ENCODE measurements around a stretch of chr2.

DNA sequence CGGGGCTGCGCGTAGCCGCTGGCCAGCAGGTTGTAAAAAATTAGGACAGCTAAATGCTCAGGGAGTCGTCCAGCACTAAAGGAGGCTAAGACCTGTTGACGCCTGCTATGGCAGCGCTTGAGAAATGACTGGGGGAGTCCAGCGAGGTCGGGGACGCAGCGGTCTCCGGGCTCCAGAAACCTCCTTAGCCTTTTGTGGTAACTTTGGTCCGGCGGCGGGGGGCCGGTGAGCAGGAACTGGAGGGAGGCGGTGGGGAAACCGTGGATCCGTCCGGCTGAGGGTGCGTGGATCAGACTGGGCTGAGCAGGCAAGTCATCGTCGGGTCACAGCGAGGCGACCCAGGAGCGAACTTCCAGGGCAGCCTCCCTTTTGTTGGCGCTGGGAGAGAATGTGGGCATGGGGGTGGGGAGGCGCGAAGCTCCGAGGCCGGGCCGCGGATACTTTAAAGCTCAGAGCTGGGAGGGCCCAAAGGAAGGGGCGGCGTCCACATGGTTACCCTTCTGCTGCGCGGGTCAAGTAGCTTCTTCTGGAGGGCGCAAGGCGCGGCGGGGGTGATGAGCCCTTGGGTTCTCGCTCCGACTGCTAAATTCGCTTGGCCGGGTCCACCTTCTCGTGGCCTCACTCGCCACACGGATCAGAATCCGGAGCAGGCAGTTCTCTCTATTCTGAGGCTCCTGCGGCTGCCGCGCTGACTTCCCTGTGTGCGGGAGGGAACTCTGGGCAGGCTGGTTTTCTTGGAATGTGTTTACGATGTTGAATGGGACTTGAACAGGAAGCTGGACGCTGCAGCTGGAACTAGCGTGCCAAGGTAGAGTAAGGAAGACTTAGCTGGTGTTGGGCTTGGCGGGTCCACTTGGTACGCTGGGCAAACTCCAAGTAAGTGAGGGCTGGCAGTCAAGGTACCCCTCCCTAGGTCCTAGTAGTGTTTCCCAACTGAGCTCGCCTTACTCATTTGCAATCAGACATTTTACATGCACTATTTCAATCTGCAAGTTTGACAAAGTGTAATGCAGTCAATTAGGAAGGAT is 945 bp downstream of the GULP1 start:
- RRBS = 5% methylated on average over 7 of the region's 59 CpGs

GRCh38 chr2:188303044-188304035 is 11.7 kb downstream of the GULP1 start:
- RRBS = no CpG with 5 or more reads among the region's 3 CpGs

DNA sequence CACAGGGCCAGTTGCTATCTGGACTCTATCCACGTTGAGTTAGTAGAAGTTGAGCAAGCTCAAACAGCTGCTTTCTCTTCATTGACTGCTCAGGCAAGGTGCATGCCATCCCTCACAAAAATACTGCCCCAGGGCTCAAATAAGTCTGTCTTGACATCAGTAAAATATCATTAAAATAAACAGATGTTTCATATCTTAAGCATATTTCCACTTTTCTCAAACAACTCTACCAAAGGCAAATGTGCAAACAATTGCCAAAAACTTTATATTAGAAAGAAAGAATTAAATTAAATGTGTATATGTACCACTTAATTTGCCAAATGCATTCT is 14.7 kb downstream of the COL5A2 start:
- RRBS = no CpG with 5 or more reads among the region's 1 CpG

DNA sequence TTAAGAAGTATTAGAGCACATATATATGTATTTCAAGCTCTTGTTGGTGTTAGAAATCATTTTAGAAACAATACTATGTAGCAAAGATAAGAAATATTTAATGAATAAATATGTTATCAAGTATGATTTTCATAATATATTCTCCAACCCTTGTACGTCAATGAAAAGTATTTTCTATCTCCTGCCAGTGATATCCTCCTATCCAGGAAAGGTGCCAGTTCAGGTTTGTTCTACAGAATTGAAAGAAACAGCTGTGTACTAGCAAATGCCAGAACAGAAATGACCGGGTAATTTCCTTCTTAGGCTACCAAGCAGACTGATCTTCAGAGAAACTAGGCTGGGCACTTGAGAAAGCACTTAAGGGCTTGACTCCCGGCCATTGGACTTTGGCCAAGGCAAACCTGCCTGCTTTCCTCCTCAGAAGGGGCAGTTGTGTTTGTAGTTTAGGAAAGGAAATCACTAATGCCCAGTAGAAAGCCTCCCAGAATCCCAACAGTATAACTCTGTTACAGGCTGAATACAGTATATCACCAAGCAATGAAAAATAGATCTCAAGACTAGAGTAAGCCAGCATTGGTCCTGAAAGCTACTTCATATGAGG is 42.9 kb upstream of the COL5A2 start:
- RRBS = 34% methylated on average over 2 of the region's 3 CpGs

GRCh38 chr2:189515127-189515613 is 65.4 kb downstream of the SLC40A1 start:
- RRBS = no CpG with 5 or more reads among the region's 1 CpG

- RRBS = no CpG with 5 or more reads among the region's 1 CpG
These were observed 54.7 kb downstream of the C2orf88 start for GRCh38 chr2:190235430-190235765.

DNA sequence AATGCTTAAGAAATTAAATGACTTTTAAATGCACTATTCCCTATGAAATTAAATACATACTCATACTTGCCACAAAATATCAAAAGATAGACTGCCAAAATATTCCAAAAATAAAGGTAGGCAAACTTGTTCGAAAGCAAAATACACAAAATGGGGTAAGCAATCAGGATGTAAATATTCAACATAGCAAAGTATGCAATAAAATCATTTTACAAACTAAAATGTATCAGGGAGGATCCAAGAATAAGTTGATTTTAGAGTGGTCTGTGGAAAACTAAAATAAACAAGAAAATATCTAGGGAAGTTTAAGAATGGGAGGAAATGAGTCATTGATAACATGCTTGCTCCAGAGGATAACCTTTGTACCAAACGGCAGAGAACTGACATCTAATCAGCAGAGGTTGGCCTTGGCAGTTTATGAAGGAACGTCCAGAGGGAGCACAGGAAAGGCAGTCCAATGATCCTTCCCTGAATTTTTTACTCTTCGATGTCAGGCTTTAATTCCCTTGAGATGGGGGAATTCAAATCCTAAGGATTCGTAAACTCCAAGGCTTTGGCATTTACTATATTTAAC is 9.0 kb upstream of the INPP1 start:
- RRBS = no CpG with 5 or more reads among the region's 5 CpGs

- RRBS = no CpG with 5 or more reads among the region's 4 CpGs
These were observed 361 bp upstream of the INPP1 start for GRCh38 chr2:190343082-190343373.

- RRBS = no CpG with 5 or more reads among the region's 7 CpGs
These were observed 1.1 kb upstream of the MFSD6 start for GRCh38 chr2:190407023-190407426.

DNA sequence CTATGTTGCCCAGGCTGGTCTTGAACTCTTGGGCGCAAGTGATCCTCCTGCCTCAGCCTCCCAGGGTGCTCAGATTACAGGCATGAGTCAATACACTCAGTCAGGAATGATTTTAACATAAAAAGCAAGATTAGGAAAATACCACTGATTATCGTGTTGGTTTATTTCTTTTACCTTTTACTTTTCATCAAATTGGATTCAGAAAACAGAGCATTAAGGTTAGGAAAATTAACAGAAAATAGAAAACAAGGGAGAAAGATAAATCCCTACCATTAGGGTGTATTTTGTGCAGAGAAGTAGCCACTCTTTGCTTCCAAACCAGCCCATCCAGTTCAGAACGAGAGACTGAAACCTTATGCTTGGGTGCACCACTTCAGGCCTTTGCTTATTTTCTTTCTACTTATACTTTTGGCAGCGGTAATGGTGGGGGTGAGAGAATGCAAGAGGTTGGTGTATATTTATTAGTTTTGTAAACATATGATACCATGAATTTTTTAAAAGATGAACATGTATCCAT is 60.6 kb downstream of the MFSD6 start:
- RRBS = no CpG with 5 or more reads among the region's 4 CpGs

DNA sequence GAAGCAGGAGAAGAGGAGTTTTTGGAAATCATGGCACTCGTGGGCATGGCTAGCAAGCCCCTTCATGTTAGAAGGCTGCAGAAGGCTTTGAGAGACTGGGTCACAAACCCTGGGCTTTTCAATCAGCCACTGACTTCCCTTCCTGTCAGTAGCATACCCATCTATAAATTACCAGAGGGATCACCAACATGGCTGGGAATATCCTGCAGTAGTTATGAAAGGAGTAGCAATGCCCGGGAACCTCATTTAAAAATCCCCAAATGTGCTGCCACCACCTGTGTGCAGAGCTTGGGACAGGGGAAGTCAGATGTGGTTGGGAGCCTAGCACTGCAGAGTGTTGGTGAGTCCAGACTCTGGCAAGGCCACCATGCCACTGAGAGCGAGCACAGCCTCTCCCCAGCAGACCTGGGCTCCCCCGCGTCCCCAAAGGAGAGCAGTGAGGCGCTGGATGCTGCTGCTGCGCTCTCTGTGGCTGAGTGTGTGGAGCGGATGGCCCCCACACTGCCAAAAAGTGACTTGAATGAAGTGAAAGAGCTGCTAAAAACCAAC is 10.5 kb downstream of the NAB1 start:
- RRBS = no CpG with 5 or more reads among the region's 8 CpGs

DNA sequence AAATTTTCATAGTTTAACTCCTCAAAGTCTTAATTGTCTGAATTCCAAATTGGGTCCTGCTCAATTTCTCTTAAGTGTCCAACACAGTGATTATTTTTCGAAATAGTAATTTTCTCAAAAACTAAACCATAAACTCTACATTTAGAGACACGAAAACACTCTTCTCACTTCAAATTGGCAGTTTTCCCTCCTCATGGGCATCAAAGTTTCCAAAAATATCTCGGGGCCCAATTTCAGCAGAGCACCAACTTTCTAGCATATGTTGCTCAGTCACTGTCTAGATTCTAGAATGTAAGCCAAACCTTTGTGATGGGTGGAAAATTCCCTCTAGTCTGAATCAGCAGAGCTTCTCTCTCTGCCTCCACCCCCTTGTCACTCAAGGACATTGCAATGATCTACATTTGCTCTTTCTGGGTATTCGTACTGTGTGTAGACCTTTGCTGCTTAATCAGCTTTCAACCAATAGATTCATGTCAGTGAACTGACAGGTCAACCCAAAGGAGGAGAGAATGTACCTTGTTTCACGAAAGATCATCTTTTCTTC is 38.9 kb upstream of the GLS start:
- RRBS = no CpG with 5 or more reads among the region's 5 CpGs

DNA sequence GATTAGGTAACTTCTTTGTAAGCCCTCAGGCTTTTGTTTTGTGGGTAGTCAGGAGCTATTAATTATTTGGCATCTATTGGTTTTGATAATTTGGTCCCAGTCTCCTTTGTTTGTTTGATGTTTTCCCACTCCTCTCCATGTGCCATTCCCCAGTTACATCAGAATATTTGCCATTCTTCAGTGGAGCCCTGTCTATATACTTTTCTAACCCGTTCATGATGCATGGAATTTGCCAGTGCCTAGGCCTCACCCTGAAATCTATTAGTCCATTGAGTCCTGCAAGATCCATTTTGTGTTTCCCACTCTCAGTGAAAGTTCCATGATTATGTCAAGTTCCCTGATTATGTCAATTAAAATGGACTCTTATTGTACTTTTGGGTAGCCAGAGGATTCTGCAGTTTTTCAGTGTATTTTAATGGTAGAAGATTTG is 42.6 kb downstream of the GLS start:
- RRBS = no CpG with 5 or more reads among the region's 1 CpG

GRCh38 chr2:190931443-190932019 is 50.9 kb downstream of the GLS start:
- RRBS = no CpG with 5 or more reads among the region's 5 CpGs

GRCh38 chr2:190948513-190949185 is 65.3 kb downstream of the STAT1 start:
- RRBS = no CpG with 5 or more reads among the region's 2 CpGs

GRCh38 chr2:190978308-190979104 is 35.5 kb downstream of the STAT1 start:
- RRBS = no CpG with 5 or more reads among the region's 17 CpGs

DNA sequence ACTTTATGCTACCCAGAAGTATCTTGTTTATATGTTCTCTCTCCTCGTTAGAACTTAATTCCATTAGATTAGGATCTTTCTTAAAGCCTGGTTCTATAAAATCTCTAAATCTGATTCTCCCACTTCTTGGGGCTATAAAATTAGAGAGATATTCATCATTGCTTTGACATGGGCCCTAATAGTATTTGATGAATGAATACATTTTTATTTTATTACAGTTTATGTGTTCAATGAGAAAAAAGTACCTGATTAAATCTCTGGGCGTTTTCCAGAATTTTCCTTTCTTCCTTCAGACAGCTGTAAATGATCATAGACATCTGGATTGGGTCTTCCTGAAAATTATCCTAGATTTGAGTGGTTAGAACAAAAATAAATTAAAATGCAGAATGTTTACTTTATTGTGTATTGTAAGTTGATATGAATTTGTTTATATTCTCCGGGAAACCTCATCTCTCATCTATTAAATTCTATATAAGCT is 6.6 kb downstream of the STAT1 start:
- RRBS = no CpG with 5 or more reads among the region's 3 CpGs

DNA sequence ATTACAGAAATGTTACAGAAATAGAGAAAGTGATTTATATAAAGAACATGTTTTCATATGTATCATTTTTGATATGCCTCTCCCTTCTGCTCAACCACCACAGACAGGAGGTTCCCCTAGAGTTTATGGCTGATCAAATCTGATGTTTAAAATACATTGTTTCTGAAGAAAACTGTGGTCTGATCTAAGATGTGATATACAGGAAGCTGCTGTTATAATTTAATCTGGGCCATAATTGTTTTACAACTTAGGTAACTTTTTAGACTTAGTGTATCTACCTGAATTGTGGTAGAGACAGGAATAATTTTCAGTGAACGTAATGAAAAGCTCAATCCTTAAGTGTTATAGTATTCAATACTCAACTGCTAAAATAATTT is 37.0 kb downstream of the STAT4 start:
- RRBS = no CpG with 5 or more reads among the region's 1 CpG

DNA sequence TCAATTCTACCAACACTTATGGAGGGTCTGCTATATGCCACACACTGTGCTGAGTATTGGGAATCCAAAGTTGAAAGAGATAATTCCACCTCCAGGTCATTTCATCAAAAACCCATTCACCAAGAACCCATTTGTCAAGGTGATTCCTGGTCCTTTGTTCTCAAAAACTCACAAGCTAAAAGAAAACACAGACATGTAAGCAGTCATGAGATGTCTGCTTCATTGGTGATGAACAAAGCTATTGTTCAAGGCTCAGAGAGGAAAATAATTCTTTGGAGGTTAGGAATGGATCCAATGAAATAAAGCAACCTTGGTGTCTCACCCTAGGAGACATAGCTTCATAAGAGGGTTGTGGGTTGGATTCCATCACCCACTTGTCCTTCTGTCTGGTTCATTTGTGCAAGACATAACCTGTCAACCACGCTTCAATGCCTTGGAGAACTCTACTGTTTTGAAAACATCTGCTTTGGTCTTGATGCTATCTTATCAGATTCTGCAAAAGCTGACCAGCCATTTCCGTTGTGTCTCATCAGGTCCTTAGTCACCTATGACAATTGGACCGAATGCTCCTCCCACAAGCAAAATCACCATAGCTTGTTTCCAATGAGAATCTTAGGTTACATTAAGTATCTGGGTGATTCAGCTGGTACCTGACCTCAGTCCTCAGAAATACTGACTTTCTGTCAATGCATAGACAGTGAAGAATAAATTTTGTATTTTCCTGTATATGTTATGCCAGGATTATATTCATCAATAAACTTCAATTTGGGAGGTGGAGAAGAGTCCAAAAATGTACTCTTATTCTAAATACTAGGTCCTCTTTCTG is 35.5 kb downstream of the STAT4 start:
- RRBS = no CpG with 5 or more reads among the region's 3 CpGs

GRCh38 chr2:191148829-191149163 is 2.0 kb downstream of the STAT4 start:
- RRBS = no CpG with 5 or more reads among the region's 2 CpGs

All from epidermal melanocyte (primary cell).